ENCODE measurements around the gene CLTA.

DNA sequence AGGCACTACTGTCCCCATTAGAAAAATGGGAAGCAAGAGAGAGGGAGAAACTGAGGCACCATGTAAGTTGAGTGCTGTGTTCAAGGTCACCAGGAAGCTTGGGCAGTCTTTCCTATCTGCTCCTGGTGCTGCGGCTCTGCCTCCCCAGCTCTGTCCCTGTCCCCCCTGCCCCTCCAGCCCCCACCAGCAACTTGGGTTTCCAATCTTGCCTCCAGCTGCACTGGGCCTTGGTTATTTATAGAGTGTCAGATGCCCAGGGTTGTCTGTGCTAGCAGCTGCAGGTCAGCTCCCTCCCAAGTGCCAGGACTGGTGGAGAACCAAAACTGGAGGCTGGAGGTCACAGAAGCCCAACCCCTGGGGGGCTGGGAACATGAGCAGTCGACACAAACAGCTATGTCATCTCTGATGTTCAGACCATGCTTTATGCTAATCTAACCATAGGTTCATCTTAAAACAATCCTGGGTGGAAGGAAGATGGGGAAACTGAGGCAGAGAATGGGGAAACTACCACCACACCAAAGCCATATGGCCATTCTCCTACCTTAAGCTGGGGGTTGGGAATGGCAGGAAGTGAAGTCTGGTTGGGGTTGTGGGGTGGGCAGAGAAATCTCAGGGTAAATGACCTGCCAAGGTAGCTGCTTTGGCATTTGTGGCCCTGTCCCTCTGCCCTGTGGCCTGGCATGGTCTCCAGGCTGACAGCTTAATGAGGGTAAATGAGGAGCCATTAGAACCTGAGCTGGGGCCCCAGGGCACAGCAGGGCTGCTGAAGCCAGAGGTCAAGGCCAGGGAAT is 1.6 kb downstream of the TPM2 start:
- PRO-cap, 3 experiments, result no peak in any of the 3 experiments
- RRBS, result no CpG with 5 or more reads among the region's 2 CpGs

- PRO-cap, 3 experiments, result no peak in any of the 3 experiments
- RRBS, result no CpG with 5 or more reads among the region's 15 CpGs
These were observed 10.3 kb upstream of the TPM2 start for GRCh38 chr9:35699894-35700588.

DNA sequence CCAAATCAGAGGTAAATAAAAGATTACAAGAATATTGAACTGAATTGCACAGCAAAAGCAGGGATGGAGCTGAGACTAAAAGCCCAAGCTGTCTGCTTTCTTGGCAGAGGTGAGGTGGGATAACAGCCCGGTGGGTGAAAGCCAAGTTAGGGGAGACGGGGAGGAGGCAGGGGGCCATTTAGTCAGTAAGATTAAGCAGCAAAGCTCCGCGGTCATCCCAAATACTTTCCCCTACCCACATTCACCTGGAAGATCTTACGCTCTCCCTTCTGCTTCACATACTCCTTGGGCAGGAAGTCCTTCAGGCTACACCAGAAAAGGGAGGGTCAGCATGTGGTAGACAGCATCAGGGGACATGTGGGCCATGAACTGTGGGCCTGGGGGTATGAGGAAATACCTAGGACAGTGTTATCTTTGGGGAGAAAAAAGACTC is 9.4 kb downstream of the TLN1 start:
- PRO-cap, 3 experiments, result no peak in any of the 3 experiments
- RRBS, result no CpG with 5 or more reads among the region's 5 CpGs

DNA sequence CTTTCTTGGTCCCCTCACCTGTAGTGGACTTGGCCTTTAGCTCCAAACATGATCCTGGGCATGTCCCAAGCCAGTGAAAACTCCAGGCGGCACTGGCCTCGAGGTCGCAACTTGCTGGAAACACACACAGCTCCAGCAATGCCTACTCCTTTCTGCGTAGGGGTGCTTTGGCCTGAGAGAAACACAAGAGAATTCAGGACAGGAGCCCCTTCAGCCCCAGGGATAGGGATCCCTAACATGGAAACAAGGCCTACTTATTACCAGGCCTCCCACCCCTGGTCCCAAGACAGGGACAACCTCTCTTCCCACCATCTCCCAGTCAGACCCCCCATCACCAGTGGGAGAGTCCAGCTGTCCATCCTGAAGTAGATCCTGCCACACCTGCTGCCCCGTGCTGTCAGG is 7.7 kb downstream of the CREB3 start:
- PRO-cap, 3 experiments, result no peak in any of the 3 experiments
- RRBS, result no CpG with 5 or more reads among the region's 5 CpGs

GRCh38 chr9:35741829-35742796 is 6.9 kb downstream of the GBA2 start:
- PRO-cap, 3 experiments, result no peak in any of the 3 experiments
- RRBS, result no CpG with 5 or more reads among the region's 8 CpGs

DNA sequence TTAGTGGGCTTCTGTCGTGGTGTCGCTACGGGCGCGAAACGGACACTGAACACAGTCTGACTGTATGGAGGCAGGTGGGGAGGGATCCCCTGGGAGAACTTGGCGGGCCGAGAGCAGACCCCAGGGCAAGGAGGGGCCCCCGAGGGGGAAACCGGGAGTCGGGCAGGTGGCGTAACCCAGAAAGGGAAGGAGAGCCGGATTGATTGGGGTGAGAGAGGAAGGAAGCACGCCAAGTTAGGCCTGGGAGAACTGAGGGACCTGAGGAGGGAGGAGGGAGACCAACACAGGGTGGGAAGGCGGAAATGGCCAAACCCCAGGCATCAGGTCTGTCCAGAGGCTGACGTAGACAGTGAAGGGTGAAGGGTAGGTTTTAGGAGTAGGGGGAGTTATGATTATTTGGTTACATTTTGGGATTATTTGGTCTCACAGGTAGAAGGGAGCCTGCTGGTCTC is 3.3 kb upstream of the MSMP start:
- PRO-cap, 3 experiments, result peak in 1 of 3 experiments; most common minus-strand start position 260 of the sequence (in 1)
- RRBS, result 3% methylated on average over 3 of the region's 16 CpGs

GRCh38 chr9:35832791-35833339 is 3.8 kb downstream of the TMEM8B start:
- PRO-cap, 3 experiments, result peak in 1 of 3 experiments; most common plus-strand start chr9:35833109 (in 1); most common minus-strand start chr9:35832920 (in 1)
- RRBS, result no CpG with 5 or more reads among the region's 6 CpGs

DNA sequence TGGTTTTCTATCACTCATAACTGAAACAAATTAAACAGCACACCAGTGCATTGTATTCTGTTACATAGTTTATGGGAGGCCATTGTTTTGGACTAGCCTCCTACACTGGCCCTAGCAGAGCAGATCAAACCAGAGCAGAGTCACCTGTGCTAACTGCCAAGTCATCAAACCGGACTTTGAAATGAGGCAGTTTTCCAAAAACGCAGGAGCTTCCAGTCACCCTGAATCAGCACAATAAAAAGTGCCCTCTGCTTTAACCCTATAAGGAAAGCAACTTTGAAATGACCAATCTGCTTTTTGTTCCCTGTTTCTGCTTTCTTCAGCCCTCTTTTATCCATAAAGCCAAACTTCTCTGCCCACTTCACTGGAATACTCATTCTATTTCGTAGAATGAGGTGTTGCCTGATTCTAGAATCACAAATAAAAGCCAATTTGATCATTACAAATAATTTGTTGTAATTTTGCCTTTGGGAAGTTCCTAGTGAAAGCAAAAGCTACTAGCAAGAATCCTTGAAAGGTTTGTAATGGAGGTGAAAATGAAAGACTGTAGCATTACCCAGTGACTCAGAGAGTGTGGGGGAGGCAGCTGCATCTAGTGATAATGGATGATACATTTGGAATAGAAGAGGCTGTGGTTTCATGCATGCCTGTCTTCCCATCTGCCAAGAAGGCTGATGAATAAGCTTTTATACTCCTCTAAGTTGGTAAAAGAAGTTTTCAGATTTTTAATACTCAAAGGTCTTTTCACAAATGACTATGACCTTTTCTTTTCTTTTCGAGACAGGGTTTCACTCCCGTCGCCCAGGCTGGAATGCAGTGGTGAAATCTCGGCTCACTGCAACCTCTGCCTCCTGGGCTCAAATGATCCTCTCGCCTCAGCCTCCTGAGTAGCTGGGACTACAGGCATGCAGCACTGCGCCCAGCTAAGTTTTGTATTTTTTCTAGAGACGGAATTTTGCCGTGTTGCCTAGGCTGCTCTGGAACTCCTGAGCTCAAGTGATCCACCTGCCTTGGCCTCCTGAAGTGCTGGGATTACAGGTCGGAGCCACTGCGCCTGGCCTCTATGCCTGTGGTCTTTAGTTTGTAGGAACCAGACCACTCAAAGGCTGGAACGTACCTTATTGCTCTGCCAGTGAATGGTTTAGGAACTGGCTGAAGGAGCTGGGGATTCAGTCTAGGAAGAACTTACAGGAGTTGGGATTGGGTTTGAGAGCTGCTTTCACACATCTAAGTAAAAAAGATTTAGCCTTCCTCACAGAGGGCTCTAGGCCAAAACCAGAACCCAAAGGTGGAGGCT is 15.0 kb downstream of the SPAAR start:
- PRO-cap, 3 experiments, result no peak in any of the 3 experiments
- RRBS, result no CpG with 5 or more reads among the region's 14 CpGs

GRCh38 chr9:36037658-36038083 is 958 bp downstream of the RECK start:
- PRO-cap, 3 experiments, result no peak in any of the 3 experiments
- RRBS, result no CpG with 5 or more reads among the region's 10 CpGs

- PRO-cap, 3 experiments, result no peak in any of the 3 experiments
- RRBS, result 30% methylated on average over 2 of the region's 9 CpGs
These were observed 4.9 kb downstream of the GLIPR2 start for GRCh38 chr9:36141404-36141844.

- PRO-cap, 3 experiments, result peak in 3 of 3 experiments; most common plus-strand start chr9:36190963 (in 3); most common minus-strand start chr9:36191504 (in 2)
- RRBS, result 2% methylated on average over 36 of the region's 71 CpGs
These were observed at the start of gene CLTA for GRCh38 chr9:36190830-36191641. Gene CLTA (plus strand): TSS chr9:36190921.

DNA sequence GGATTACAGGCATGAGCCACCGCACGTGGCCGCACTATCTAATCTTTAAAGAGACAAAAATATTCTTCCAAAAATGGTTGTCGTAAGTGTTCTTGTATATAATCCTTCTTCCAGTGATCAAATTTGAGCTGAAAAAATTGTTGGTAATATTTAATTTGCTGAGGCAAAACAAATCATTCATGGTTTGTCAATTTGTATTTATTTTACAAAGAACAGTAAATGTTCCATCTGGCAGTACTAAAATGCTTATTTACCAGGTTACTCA is 6.1 kb downstream of the GNE start:
- PRO-cap, 3 experiments, result no peak in any of the 3 experiments
- RRBS, result no CpG with 5 or more reads among the region's 4 CpGs

- PRO-cap, 3 experiments, result no peak in any of the 3 experiments
- RRBS, result no CpG with 5 or more reads among the region's 10 CpGs
These were observed 61.6 kb upstream of the GNE start for GRCh38 chr9:36319653-36320516.

- PRO-cap, 3 experiments, result no peak in any of the 3 experiments
- RRBS, result no CpG with 5 or more reads among the region's 6 CpGs
These were observed 46.0 kb upstream of the RNF38 start for GRCh38 chr9:36445976-36446590.

- PRO-cap, 3 experiments, result peak in 1 of 3 experiments; most common plus-strand start chr9:36487207 (in 1)
- RRBS, result 3% methylated on average over 31 of the region's 72 CpGs
These were observed 86.0 kb upstream of the MELK start for GRCh38 chr9:36486434-36487414.

- PRO-cap, 3 experiments, result no peak in any of the 3 experiments
- RRBS, result no CpG with 5 or more reads among the region's 15 CpGs
These were observed 38.0 kb downstream of the PAX5 start for GRCh38 chr9:36995853-36996598.

DNA sequence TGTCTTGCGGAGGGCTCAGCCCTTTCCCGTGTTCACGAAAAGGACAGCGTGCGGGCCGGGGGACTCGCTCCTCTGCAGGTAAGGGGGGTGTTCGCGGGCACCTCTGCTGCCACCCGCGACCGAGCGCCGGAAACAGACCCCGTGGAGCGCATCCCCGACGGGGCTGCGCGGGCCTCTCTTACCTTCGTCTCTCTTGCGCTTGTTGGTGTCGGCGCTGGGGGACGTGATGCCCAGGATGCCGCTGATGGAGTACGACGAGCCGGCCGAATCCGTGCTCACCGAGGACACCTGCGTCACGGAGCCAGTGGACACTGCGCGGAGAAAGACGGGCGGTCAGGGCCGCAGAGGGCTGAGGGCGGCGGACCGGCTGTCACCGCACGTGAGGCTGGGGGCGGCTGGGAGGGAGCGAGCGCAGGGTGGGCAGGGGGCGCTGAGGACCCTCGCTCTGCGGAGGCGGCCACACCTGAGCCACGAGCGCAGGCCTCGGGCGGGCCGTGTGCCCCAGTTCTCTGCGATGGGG is 31.5 kb downstream of the PAX5 start:
- PRO-cap, 3 experiments, result no peak in any of the 3 experiments
- RRBS, result 6% methylated on average over 18 of the region's 57 CpGs

- PRO-cap, 3 experiments, result no peak in any of the 3 experiments
- RRBS, result no CpG with 5 or more reads among the region's 26 CpGs
These were observed 4.4 kb downstream of the PAX5 start for GRCh38 chr9:37029565-37030082.

GRCh38 chr9:37119901-37120219 is 514 bp upstream of the ZCCHC7 start:
- PRO-cap, 3 experiments, result peak in 3 of 3 experiments; most common minus-strand start chr9:37120161 (in 3)
- RRBS, result no CpG with 5 or more reads among the region's 23 CpGs

GRCh38 chr9:37145643-37146813 is 25.7 kb downstream of the ZCCHC7 start:
- PRO-cap, 3 experiments, result no peak in any of the 3 experiments
- RRBS, result no CpG with 5 or more reads among the region's 6 CpGs